ENCODE measurements around a stretch of chr4.

GRCh38 chr4:37988466-37989130 lies 28.4 kb downstream of the PTTG2 start:
- PRO-cap, 2 experiments: no peak in any of the 2 experiments

GRCh38 chr4:38004779-38005372 lies 44.7 kb downstream of the PTTG2 start:
- PRO-cap, 2 experiments: no peak in any of the 2 experiments

GRCh38 chr4:38128806-38129949 lies 169.0 kb downstream of the PTTG2 start:
- PRO-cap, 2 experiments: no peak in any of the 2 experiments

GRCh38 chr4:38188474-38189293 lies 228.5 kb downstream of the PTTG2 start:
- PRO-cap, 2 experiments: no peak in any of the 2 experiments

GRCh38 chr4:38223192-38223890 lies 263.1 kb downstream of the PTTG2 start:
- PRO-cap, 2 experiments: no peak in any of the 2 experiments

DNA sequence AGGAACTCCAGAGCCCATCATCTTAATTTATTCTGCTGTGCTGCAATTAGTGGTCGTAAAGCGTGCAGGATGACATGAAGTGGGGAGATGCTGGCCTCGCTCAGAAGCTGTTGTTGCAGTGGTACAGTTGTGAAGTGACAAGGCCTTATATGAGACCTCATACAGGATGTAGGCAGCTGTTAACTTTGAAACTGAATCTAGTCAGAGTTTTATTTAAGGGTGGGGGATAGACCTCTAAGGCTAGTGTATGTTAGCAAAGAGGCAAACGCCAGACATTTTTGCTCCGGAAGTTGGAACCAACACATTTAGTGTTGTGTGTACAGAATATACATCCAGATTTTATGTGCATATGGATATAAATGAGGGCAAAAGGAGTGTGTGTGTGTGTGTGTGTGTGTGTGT lies 13.5 kb downstream of the KLF3 start:
- PRO-cap, 2 experiments: no peak in any of the 2 experiments

GRCh38 chr4:38684207-38684686 lies 20.2 kb downstream of the KLF3 start:
- PRO-cap, 2 experiments: no peak in any of the 2 experiments

- PRO-cap, 2 experiments: no peak in any of the 2 experiments
These were observed 26.2 kb downstream of the KLF3 start for GRCh38 chr4:38690170-38690672.

DNA sequence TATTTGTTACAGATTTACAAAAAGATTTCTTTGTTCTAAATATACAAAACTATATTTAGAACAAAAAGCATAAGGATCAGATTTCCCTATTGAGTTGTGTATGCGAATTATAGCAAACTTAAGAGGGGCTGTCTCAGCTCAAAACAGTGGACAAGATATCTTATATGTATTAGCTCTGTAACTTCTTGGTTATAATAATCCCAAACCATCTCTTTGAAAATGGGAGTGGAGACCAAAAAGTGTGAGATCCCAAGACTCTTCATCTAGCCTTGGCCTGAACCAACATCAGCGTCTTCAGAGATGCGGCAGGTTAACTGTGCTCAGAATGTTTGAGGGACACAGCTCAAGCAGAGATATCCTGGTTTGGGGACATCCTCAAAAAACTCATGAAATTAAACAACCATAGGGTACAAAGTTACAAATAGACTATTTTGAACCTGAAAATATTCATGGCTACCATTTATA lies 28.1 kb downstream of the KLF3 start:
- PRO-cap, 2 experiments: peak in 1 of 2 experiments; most common plus-strand start position 118 of the sequence (in 1)

- PRO-cap, 2 experiments: peak in 2 of 2 experiments; most common plus-strand start chr4:38693849 (in 1)
These were observed 29.5 kb downstream of the KLF3 start for GRCh38 chr4:38693428-38694047.

GRCh38 chr4:38699175-38700007 lies 35.4 kb downstream of the KLF3 start:
- PRO-cap, 2 experiments: no peak in any of the 2 experiments

DNA sequence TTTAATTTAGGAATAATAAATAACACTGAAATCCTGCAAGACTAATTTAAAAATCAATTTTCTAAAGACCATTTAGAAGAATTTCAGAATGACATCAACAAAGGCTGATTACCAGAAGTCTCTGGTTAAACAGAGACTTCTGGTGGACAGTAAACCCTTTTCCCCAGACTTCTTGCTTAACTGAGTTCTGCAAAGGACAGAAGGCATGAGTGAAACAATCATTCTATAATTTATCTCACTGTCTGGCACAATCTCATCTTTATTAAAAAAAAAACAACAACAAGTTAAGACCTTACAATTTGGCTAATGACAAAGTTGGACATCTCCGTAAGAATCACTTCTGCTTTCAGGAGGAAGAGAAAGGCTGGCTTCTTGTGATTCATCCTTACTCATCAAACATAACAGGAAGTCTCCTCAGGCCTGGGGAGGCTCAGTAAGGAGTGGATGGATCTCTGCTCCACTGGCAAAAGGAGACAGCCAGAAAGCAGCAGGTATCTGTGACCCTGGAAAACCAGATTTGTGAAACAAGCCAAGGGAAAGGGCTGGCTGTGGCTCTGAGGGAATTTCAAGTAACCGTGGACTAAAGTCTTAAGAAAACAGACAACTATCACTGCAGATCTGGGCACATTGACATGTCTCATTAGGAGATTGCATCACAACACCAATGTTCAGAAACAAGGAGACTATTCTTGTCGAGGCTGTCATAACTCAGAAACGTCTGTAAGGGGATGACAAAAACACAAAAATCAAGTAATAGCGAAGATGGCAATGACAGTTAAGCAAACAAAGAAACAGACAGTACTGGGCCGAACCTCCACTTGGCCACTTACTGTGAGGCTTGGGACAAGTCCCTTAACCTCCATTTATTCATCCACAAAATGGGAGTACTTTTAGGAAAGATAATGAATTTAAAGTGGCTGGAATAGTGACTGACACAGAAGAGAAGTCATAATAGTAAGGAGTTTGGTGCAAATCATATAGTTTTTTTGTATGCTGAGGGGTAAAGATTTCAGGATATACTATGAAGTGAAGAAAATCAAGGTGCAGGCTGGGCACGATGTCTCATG lies 1.1 kb upstream of the TLR6 start:
- PRO-cap, 2 experiments: peak in 2 of 2 experiments; most common plus-strand start position 417 of the sequence (in 2); most common minus-strand start position 123 of the sequence (in 1)

DNA sequence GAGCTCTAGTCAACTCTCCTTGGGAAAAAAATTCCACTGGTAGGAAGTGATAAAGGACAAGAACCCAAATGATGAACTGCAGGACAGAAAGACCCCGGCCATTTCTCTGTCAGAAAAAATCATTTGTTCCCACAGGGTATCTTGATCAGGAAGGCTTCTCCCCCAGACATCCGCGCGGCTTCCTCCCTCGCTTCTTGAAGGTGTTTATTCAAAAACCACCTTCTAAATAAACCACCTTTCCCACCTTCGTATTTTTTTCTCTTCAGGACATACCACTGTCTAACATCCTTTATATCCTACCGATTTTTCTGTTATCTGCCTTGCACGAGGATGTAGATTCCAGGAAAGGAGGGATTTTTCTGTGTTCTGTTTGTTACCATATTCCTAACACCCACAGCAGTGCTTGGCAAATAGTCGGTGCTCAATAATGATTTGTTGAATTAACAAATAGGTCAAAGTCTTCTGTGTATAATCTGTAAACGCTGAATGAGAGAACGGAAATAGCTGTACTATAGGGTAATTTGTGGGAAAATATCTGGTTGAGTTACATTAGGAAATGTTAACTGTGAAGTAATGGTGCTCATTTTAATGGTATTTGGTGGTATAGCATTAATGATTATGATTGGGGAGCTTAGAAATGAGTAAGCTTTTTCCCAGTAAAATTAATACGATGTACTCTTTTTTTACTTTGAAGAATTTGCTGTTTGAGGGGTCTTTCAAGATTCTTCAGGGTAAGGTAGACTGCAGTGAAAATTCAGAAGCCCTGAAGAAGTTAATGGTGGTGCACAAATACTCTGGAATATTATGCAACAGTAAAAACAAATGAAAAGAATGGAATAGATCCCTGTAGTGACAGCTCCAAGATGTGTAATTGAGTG lies 81.5 kb downstream of the TMEM156 start:
- PRO-cap, 2 experiments: no peak in any of the 2 experiments

- PRO-cap, 2 experiments: no peak in any of the 2 experiments
These were observed 13.8 kb upstream of the KLHL5 start for GRCh38 chr4:39048209-39048681.

DNA sequence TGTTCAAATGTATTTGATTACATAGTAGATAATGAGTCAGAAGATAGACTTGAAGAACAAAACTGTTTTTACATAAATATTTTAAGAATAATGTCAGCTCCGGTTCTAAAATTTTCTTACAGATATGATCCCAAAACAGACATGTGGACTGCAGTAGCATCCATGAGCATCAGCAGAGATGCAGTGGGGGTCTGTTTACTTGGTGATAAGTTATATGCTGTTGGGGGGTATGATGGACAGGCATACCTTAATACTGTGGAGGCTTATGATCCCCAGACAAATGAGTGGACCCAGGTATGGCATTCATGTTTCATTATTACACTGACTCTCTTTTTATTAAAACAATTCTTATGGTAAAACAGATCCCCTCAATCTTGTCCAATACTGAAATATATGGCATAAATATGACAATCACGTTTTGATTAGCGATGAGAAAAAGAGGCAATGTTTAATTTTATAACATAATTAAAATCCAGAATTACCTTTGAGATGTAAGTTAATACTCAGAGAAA lies 53.1 kb downstream of the KLHL5 start:
- PRO-cap, 2 experiments: no peak in any of the 2 experiments

DNA sequence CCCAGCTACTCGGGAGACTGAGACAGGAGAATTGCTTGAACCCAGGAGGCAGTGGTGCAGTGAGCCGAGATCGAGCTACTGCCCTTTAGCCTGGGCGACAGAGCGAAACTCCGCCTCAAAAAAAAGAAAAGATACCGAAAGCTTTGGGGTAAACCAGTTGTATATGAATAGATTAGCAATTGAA lies 618 bp upstream of the RFC1 start:
- PRO-cap, 2 experiments: no peak in any of the 2 experiments

- PRO-cap, 2 experiments: no peak in any of the 2 experiments
These were observed 8.7 kb downstream of the LIAS start for GRCh38 chr4:39467528-39467883.

DNA sequence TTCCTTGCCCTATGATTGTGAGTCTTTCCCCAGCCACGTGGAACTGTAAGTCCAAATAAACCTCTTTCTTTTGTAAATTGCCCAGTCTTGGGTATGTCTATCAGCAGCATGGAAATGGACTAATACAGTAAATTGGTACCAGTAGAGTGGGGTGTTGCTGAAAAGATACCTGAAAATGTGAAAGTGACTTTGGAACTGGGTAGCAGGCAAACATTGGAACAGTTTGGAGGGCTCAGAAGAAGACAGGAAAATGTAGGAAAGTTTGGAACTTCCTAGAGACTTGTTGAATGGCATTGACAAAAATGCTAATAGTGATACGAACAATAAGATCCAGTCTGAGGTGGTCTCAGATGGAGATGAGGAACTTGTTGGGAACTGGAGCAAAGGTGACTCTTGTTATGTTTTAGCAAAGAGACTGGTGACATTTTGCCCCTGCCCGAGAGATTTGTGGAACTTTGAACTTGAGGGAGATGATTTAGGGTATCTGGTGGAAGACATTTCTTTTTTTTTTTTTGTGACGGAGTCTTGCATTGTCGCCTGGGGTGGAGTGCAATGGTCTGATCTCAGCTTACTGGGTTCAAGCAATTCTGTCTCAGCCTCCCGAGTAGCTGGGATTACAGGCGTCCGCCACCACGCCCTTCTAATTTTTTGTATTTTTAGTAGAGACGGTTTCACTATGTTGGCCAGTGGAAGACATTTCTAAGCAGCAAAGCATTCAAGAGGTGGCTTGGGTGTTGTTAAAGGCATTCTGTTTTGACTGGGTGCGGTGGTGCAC lies 5.4 kb upstream of the UGDH start:
- PRO-cap, 2 experiments: no peak in any of the 2 experiments

DNA sequence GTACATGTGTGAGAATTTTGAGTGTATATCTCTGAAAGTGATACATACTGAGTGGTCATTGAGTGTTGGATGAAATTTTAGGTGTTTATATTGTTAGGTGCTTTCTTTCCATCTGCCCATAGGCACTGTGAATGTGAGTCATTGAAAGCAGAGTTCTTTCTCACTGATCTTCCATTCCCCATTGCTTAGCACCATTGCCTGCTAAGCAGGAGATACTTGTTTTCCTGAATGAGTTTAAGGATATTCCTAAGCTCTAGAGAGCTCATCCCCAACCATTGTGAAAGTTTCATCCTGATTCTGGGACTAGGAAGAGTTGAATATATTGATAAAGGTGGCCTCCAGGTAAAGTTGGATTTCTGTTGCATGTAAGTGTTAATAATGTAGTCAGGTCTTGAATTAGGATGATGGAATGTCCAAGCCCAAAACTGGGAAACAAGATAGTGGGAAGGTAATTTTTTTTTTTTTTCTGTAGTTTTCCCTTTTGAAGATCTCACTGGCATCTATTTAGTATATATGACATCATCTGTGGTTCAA lies 22.0 kb downstream of the UBE2K start:
- PRO-cap, 2 experiments: no peak in any of the 2 experiments

DNA sequence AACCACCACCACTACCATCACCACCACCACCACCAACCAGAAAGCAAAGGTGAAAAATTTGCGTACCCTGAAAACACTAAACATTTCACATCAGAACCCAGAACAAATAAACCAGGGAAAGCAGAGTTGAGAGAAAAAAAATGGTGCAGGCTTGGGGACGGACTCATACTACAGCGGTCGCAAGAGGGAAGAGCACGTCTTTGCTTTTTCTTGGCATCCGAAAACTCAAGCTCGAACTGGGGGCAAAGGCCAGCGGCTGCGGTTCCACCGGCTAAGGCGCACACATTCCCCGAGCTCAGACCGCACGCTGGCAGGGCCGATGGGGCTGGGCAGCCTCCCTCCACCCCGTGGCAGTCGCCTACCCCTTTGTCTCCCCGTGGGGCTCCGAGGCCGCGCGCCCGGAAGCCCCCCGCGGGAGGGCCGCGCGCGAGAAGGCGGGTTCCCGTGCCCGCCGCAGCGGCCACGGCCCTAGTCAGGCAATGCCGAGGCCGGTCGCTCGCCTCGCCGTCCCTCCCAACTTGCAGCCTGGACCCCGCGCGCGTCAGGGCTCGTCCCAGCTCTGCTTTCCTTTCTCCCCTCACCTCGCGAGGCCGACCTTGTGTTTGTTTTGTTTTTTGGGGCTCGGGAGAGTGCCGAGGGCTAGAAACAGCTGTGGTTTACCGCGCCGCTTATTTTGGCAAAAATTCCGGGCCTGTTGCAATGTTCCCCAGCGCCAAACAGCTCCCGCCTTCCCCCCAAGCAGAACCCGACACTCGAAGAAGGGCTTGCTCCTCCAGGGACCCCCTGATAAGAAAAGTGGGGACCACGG lies 739 bp upstream of the N4BP2 start:
- PRO-cap, 2 experiments: peak in 2 of 2 experiments; most common plus-strand start position 516 of the sequence (in 2); most common minus-strand start position 736 of the sequence (in 2)